SEM (cell line): ENCODE measurements around a stretch of chr6.

DNA sequence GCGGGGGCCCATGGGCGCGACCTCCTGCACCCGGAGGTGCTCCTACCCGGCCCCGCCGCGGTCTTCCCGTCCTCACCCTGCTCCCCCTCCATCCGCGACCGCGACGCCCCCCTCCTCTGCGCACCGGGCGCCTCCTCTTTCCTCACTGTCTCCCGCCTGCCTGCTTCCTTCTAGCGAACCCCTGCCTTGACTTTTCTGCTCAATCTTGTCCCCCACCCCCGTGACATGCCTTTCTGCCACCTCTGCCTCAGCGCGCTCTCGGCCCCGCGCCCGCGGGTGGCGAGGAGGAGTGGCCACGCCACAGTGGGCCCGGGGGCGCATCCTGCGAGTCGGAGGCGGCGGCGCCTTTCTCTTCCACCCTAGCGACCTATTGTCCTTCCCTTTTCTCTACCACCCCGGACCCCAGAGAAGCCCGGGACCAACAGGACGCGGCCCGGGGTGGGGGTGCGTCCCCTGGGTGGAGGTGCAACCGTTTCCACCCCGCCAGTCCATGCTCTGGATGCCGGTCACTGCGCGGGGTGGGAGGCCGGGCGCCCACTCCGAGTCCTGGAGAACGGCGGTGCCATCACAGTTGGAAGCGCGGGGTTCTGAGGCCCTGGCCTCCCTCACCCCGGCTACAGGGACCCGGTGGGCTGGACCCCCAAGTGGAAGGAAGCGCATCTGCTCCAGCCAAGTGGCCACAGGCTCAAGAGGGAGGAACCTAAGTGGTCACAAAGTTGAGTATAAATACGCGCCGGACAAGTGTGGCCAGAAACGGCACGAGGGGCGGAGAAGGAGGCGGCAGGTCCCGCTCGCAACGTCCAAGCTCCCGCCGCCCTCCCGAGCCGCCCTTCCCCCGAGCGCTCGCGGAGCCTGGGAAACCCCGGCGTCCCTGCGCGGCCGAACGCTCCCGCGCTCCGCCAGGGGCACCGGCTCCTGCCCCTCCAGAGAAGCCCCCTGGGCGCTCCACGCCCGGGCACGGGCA, 1.9 kb downstream of the PDE10A start:
- PRO-cap = no peak

GRCh38 chr6:165661843-165662118, 1.3 kb downstream of the PDE10A start:
- PRO-cap = no peak

DNA sequence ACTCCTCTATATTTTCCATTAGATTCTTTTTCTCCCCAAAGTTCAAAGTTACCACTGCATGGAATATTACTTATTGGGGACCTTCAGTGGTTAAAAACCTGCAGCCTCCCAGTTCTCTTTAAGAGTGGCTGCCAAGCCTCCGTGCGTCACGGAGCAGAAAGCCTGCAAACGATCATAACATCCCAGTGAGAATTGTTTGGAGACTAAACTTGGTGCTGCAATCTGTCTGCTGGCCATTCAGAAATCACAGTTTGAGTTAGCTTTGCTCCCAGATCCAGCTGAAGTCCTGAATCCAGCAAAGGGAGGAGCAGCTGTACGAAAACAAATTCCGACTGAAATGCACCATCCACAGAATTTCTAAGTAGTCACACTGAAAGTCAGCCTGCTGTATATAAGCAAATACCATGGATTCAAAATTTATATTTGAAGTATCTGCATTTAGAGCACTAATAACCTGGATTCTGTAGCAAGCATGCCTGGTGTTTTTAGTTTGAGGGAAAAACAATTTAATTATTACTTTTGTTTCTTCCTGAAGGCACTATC, 213.6 kb upstream of the PDE10A start:
- PRO-cap = no peak

DNA sequence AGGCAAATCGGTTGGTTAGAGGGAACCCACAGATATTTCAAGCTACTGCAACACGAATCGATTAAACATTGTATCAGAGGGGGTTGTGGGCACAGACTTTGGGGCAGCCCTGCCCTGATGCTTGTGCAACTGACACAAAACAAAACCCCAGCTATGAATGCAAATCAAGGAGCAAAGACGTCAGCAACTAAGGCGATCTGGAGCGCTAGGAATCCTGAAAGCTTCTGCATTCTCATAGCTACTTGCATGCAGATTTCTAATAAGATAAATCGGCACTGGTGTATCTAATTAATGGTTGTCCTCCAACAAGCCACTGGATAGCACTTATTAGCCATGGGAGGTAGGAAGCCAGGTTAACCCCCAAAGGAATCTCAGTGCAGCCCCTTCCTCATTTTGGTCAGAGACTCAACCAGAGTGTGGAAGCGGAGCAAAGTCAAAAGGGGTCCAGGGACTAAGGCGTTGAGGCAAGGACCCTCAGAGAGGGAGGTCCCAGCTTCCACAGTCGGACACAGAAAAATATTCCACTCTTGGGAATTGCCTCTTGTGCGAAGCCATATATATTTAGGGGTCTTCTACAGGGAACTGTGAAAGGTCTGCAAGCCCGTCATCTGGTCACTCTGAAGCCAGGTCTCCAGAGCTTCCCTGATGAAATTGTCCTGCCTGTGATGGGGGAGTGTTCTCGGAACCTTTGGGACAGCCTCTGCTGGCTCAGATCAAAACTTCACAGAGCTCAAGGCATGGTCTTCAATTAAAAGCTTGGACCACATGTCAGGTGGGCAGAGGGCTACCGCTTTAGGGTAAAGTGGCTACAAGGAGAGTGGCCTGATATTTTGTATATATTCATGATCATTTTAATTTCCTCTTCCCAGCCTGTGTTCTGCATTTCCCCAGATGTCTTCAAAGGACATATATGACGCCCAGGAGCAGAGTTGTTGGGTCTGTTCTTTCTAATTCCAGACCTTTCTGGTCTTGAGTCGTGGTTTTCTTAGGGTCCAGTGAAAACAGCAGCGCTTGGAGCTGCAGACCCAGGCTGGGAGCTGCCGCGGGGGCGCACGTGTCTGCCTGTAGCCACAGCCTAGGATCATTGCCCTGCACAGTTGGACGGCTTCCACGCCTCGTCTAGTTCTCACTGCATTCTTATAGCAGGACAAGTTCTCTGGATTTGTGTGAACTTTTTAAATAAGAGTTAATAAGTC, 160.7 kb downstream of the TBXT start:
- PRO-cap = no peak

GRCh38 chr6:166319206-166319852, 11.1 kb upstream of the PRR18 start:
- PRO-cap = no peak

DNA sequence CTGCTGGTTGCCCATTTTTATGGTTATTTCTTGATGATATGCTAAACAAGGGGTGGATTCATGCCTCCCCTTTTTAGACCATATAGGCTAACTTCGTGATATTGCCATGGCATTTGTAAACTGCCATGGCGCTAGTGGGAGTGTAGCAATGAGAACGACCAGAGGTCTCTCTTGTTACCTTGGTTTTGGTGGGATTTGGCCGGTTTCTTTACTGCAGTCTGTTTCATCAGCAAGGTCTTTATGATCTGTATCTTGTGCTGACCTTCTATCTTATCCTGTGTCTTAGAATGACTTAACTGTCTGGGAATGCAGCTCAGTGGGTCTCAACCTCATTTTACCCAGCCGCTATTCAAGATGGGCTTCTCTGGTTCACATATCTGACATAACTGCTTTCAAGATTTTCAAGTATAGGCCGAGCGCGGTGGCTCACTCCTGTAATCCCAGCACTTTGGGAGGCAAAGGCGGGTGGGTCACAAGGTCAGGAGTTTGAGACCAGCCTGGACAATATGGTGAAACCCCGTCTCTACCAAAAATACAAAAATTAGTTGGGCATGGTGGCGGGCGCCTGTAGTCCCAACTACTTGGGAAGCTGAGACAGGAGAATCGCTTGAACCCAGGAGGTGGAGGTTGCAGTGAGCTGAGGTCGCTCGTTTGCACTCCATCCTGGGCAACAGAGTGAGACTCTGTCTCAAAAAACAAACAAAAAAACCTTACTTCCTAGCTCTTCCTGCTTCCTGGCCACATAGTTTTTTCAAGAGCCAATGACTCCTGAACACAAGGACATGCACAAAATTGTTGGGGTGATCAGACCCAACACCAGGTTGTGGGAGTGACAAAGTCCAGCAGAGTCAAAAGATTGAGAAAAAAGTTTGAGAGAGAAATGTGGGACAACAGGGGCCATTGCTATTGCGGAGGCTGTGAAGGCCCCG, 2.1 kb upstream of the SFT2D1 start:
- PRO-cap = no peak

GRCh38 chr6:166360869-166361637, 18.7 kb upstream of the SFT2D1 start:
- PRO-cap = no peak

DNA sequence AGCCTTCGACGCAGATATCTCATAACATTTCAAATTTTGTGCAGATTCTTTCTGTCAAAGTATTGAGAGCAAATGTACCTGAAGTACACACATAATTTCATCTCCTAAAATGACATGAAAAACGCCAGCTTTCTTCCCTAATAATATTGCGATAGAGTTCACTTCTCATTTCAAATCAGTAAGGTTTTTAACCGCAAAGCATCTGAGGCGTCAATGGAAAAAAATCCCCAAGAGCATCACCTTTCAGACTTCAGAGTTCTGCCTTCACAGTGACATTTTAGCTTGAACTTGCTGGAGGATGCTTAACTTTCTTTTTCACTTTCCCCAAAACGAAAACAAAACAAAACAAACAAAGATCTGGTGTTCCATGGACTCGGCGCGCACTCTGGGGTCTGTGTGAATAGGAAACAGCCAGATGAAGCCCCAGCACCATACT, 44.7 kb downstream of the RAMACL start:
- PRO-cap = no peak

DNA sequence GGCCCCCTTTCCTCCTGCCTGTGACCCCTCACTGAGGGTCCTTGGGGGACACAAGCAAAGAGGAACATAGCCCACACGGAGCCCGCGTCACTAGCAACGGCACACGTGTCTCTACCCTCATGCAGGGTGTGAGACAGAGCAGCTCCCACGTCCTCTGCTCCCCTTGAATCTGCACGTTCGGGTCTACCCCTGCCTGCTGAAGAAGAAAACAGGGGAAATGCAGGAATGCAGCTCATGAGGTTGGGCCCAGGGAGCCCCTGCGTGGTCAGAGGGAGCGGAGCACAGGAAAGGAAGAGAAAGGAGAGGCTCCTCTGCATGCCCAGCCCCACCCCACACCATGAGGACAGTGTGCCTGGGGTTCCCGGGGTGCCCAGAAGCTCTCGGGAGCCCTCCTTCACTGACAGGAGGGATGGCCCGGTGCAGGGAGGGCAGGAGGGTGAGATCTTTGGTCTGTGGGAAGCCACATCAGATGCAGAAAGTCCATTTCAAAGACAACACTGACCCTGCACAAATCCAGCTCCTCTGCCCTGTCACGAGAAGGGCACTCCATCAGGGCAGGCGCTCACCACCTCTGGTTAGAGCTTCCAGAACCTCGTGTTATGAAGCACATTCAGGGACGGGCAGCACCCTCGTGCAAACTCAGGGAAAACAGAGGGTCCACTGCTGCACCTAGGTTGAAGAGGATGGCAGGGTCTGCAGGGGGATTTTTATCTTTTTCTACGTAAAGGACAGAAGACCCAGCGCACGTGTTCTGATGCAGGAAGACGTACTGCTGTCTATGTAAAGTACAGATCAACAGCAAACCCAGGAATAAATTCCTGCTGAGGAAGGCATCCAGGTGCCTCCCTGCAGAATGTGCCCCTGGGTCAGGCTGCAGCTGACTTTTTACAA, 13.5 kb downstream of the RAMACL start:
- PRO-cap = no peak

DNA sequence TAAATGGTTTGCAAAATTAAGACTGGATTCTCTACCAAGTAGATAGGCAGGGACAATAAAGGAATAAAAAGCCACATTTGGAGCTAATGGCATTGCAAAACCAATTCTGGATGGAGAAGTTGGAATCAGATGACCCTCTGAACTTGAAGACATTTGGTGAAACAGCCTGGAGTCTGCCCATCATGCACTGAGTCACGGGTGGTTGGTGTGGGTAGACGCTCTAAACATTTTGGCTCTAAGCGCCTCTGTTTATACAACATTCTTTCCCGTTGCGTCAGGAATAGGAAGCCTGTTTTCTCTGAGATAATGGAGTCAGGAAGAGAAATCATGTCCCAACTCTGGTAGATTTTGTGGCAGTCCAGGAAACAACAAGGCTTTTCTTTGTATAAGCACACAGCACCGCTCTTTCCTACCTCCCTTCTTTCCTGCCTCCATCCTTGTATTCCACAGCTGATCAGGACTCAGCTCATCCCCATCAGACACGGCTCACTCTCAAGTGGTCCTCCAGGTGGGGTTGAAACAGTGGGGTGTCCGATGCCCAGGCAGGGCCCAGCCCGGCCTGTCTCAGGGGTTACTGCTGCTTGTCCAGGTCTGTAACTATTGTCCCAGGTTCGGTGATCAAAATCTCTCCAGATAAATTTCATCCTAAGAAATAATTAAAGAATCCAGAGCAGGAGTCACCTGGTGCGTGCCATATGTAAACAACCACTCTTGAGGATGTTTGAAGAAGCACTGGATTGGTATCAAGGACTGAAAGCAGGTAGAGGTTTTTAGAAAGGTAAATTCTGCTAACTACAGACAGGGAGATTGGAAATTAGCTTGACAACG, 12.1 kb upstream of the RAMACL start:
- PRO-cap = no peak

DNA sequence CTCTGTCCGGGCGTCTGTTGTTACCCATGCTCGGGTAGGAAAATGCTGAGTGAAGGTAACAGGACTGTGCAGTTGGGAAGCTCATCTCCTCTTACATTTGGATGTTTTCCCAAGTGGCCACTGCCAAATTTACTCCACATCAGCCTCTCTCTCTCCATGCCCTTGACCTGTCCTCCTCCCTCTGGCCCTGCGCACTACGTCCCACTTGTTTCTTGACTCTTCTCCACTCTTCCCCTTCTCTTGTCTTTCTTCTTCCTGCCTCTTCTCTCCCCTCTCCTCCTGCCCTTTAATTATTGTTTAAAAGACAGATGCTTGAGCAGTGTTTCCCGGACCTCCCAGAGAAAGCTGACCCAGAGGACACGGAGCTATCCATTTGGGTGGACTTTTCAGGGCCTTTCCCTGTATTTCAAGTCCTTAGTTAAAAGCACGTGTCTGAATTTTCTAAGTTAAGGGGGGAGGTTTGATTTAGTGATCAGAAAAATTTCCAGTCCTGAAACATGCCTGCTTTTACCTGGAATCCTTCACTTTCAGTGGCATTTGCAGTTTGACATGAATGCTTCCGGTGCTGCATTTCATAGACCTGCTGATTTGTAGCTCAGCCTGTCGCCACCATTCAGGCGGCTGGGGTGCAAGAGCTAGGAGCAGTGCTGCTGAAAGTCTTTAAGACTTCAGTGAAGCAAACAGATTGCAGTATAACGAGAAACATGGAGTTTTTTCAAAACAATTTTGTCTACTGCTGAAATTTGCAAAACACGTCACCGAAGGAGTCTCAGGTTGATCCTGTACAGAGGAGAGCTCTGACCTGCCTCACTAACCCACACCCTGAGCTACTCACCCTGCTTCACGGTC, 14.2 kb downstream of the RPS6KA2 start:
- PRO-cap = no peak

GRCh38 chr6:166931572-166932385, 24.6 kb downstream of the RNASET2 start:
- PRO-cap = no peak

DNA sequence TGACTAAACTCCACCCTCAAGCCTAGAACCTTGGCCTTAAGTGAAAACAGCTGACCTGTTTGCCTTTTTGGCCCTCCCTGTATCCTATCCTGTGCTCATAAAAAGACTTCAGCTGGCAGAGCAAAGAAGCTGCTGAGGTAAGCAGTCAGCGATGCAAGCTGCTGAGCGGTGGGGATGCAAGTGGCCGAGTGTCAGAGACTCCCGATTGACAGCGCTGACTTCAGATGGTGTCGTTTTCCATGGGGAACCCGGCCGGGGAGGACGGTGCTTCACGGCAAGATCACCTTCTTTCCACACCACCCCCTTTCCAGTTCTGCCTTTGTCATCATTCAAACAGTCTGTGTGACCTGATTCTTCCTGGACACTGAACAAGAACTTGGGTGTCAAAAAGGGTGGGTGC, 53.0 kb upstream of the UNC93A start:
- PRO-cap = no peak

- PRO-cap = no peak
Observed at GRCh38 chr6:167266226-167266792, 24.8 kb upstream of the UNC93A start.

DNA sequence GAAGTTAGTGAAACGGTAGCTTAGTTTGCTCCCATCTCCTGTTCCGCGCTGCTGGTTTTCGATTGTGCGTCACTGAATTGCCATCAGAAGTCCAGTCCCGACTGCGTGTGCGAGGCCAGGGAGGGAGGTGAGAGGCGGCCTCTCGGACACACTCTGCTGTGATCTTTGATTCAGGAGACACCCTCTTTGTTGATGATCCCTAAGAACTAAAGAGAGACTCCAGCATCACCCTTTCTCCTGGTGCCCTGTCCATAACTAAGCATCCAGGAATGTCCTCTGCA, 24.3 kb upstream of the UNC93A start:
- PRO-cap = no peak

DNA sequence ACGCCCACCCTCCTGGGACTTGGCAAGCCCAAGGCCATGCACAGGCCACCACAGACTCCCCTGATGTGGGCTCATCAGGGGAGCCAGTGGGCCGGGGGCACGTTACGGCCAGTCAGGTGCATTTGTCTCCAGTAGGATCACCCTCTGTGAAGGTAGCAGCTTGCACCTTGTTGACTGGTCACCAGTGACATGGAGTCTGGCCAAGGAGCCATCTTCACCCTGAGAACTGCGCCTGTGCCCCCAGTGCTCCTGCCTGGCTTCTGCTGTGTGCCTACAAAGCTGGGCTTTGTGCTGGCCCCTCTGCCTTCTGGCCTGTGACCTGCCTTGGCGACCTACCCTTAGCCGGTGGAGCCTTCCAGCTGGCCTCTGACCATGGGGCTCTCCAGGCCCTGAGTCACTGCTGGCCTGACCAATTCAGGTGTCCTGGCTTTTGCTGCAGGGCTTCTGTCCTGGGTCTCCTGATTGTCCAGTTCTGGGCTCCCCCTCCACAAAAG, 14.1 kb upstream of the UNC93A start:
- PRO-cap = no peak

GRCh38 chr6:167349847-167350288, 25.0 kb downstream of the TTLL2 start:
- PRO-cap = unidirectional peak, plus-strand start at chr6:167350231

GRCh38 chr6:167544060-167544530, 219.2 kb downstream of the TTLL2 start:
- PRO-cap = no peak

DNA sequence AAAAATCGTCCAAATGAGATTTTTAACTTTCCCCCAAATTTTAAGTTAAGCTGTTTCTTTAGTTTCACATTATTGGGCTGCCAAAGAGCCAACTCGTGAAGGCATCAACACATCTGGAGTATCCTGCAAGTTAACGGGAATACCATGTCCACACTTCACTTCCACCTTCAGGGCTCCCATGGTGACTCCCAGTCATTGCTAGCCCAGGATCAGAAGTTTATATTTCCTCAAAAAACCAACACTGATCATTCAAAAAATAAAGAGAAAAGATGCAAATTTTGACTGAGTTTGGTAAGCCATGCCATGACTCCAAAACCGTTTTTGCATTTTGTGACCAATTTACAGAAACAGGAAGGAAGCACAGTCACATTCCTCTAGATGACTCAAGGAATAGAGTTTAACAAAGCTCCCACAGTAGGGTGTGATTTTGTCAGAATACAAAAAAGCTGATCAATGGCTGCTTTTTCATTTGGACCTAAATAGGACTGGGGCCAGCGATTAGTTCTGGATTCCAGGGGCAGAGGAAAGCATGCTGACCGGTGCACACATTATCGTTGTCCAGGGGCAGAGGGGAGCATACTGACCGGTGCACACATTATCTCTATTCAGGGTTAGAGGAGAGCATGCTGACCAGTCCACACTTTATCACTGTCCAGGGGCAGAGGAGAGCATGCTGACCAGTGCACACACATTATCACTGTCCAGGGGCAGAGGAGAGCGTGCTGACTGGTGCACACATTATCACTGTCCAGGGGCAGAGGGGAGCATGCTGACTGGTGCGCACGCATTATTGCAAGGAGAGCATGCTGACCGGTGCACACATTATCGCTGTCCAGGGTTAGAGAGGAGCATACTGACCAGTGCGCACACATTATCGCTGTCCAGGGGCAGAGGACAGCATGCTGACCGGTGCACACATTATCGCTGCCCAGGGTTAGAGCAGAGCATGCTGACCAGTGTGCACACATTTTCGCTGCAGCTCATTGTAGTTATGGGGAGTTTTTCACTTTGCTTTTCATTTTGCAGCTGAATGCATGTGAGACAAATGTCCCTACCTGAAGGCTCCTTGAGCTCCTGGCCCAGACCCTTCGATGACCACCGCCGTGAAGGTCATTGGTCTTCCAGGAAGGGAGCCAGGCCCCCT, 179.2 kb upstream of the AFDN start:
- PRO-cap = no peak

DNA sequence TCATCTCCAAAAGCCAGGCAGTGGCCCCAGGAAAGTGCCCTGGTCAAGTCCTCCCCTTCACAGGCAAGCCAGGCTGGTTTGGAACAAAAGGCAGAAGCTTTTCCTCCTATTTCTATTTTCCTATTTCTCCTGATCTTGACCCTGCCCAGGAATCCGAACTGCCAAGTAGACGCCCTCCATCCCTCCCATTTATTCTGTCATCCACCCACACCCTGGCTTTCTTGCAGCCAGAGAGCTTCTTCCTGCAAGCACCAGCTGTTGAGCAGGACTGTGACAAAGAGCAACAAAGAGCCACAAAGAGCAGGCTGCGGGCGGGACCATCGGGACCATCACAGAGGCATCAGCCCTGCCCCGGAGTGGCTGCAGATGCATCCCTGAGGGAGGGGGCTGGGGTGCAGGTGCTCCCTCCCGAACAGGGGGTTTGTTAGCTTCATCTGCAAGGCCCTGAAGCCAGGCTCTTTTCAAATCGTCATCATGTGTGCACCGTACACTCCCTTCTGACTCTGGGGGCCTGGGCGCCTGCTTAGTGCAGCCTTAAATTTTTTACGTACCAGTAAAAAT, 149.6 kb upstream of the AFDN start:
- PRO-cap = no peak